ENCODE measurements around a stretch of chr3.

DNA sequence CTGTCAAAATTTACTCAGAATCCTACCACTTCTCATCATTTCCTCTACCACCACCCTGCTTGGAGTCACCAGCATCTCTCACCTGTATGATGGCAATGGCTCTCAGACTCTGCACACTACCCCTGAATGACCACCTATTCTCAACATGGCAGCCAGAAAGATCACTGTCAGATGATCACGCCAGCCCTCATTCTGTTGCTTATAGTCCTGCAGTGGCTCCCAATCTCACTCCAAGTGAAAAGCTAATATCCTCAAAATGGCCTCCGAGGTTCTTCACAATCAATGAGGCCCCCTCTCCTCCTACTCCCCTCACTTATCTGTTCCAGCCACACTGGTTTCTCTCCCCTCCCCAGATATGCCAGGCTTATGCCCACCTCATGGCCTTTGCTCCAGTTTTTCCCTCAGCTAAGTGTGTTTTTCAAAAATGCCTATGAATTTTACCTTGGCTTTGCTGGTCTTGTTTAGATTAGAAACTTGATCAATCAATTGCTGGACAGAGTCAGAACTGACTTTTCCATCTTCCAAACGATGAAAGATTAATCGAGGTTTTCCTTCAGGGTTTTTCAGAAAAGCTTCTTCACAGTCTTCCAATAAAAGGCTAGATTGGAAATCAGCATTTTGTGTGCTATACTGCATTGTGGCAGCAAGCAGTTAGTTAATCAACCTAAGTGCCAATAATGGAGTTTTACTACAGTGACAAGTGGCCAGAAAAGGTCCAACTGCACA, 14.4 kb downstream of the NPHP3 start:
- PRO-cap, 2 experiments, result no peak in any of the 2 experiments

- PRO-cap, 2 experiments, result no peak in any of the 2 experiments
Observed at GRCh38 chr3:133469133-133469474, 69.2 kb downstream of the BFSP2 start.

- PRO-cap, 2 experiments, result no peak in any of the 2 experiments
Observed at GRCh38 chr3:133476681-133477451, 77.0 kb downstream of the BFSP2 start.

- PRO-cap, 2 experiments, result peak in 2 of 2 experiments; most common plus-strand start chr3:133572559 (in 1)
Observed at GRCh38 chr3:133572275-133572950, 1.1 kb upstream of the CDV3 start.

DNA sequence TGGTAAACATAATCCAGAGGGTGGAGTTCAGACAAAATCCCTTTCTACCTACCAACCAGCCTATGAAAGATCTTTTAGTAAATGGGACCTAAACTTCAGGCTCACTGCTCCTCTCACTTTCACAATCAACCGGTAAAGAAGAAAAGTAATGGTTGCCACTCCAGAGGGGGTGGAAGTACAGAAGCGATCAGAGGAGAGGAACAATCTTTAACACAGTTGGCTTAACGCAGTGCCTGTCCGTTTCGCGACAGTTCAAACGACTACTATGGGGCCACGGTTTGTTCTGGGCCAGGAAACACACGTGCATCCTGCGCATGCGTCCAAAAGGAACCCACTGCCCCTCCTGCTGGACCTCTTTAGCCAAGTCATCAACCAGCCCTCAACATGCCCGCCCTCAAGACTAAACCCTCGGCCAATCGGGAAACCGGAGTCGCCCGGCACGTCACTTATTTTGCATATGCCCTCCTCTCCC, 499 bp upstream of the CDV3 start:
- PRO-cap, 2 experiments, result peak in 2 of 2 experiments; most common plus-strand start position 158 of the sequence (in 1); most common minus-strand start position 140 of the sequence (in 2)

DNA sequence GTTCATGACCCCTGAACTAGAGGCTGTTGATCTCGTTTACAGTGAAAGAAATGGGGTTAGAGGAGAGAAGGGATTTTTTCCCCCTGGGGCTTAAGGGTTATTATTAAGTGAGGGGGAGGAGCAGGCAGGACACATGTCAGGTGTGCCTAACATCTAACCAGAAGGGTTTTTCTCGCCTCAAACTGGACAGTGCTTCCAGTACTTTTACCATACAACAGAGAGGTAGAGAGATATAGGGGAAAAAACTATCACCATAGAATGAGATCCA, 14.1 kb upstream of the TOPBP1 start:
- PRO-cap, 2 experiments, result no peak in any of the 2 experiments

DNA sequence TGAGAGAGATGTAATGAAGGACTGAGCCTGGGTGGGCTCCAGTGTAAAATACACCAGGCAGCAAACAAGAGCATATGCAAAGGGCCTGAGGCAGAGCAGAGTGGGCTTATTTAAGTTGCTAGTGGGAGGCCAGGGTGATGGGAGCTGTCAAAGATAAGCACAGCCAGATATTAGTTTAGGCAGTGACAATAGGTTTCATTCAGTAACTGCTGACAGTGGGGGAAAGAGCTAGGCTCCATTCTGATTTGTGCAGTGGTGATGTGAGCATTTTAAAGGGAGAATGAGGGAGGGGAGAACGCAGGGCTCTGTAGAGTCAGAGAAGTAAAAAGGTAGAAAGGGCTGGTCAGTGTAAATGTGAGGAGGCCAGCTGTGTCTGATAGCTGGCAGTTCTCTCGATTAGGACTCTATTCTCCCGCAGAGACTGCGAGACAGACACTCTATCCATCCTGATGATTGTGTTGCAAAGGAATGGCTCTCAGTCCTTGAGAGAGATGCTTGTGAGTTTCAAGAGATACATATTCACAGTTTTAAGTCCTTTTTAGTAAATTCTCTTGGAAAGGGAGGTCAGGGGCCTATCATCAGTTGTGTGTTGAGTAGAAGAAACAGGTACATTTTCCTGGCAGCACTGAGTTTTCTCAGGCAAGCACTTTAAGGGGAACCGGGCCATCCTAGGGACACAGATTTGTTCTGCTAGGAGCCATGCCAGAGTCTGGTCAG, 3.6 kb downstream of the TF start:
- PRO-cap, 2 experiments, result no peak in any of the 2 experiments

GRCh38 chr3:133750308-133750694, 4.1 kb downstream of the TF start:
- PRO-cap, 2 experiments, result no peak in any of the 2 experiments

- PRO-cap, 2 experiments, result no peak in any of the 2 experiments
Observed at GRCh38 chr3:133824298-133824933, 18.8 kb downstream of the SRPRB start.

- PRO-cap, 2 experiments, result no peak in any of the 2 experiments
Observed at GRCh38 chr3:133944644-133945547, 49.2 kb upstream of the RAB6B start.

GRCh38 chr3:133991180-133991426, 38.6 kb downstream of the SLCO2A1 start:
- PRO-cap, 2 experiments, result no peak in any of the 2 experiments

DNA sequence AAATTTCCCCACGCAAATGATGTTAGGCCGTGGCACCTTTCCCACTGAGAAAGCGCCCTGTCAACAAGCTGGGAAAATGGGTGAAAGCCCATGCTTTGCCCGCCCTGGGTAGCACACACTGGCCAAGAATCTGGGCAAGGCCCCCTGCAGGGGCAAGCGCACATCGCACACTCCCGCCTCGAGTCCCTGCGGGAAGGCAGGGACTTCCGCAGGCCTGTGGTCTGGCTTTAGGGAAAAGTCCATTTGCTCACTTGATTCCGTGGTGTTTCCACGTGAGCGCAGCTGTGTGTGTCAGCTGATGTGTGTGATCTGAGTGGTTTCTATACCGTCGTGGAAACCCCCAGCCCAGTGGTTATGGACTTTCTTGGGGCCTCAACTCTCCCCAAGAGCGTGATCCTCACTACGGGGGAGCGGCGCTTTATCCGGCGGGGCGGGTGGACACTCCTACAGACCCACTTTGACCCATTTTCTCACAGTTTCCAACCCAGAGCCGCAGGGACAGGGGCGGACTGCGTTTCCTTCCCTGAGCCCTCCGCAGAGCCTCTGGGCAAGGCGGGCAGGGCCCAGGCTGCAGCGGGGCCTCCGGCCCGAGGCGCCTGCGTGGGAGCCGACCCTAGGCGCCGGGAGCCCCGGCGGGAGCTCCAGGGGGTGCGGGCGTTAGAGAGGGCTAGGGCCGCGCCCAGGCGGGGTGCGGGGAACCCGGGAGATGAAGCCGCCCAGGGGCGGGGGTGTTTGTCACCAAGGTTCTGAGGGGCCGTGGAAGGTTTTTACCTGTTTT, 61.6 kb downstream of the AMOTL2 start:
- PRO-cap, 2 experiments, result no peak in any of the 2 experiments

DNA sequence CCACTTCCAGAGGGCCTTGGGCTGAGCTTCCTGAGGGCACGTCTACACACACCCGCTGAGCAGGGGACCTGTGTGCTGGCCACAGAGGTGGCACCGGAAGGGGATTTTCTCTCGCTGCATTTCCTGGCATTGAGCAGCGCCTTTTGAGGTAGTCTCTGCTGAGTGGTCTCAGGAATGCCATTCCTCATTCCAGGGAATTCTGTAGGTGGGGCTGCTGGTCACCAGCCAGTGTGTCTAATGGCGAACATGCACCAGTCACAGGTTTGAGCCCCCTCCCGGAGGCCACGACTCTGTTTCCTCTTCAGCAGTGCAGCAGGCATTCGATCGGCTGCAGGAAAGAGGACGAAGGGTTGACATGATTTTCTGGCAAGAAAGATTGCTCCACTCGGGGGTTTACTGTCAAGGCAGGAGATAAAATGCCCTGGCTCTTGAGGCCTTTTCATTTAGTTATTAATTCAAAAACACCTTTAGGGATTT, 48.0 kb downstream of the AMOTL2 start:
- PRO-cap, 2 experiments, result no peak in any of the 2 experiments

GRCh38 chr3:134350727-134351357, 23.4 kb downstream of the AMOTL2 start:
- PRO-cap, 2 experiments, result no peak in any of the 2 experiments

DNA sequence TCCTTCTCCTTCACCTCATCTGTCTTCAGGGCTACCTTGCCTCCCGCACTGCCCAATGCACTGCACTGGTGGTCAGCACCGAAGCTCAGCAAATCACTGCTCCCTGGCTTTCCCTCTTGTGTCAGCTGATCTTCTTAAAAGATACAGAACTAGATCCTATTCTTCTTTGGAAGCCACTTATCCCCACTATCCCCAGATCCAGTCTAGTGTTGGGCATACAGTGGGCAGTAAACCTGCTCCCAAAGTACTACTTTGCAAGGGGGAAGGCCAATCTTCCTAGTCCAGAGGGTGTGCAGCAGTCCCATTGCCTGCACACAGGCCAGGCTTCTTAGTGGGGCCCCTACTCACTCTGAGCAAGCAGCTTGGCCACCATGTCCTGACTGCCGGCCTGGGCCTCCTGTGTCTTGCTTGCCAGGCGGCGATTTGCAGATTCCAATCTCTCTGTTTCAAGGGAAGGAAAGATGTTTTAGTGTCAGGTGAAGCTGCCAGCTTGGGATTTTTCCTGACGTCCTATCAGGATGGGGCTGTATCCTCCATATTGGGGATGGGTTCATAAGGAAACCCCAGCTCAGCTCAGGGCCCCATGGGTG, 8.7 kb downstream of the AMOTL2 start:
- PRO-cap, 2 experiments, result no peak in any of the 2 experiments

- PRO-cap, 2 experiments, result no peak in any of the 2 experiments
Observed at GRCh38 chr3:134375814-134376670, 1.8 kb upstream of the AMOTL2 start.

- PRO-cap, 2 experiments, result no peak in any of the 2 experiments
Observed at GRCh38 chr3:134650371-134650730, 471 bp downstream of the KY start.

DNA sequence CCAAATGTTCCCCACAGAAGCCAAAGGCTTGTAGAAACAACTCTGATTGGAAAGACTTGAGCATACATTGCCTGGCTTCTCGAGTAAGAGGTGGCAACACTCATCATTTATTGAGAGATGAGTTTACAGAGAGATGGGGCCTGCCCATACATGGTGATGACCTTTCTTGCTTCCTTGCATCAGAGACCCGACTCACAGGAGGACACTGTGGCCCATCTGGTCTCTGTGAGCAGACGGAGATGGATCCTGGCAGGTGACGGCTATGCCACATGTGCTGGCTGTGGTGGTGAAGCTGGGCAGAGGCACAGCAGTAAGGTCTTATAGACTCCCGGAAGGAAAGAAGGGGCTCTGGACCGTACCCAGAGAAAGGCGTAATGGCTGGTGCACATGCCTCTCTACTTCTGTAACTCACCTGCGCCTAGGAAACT, 44.5 kb upstream of the KY start:
- PRO-cap, 2 experiments, result no peak in any of the 2 experiments

DNA sequence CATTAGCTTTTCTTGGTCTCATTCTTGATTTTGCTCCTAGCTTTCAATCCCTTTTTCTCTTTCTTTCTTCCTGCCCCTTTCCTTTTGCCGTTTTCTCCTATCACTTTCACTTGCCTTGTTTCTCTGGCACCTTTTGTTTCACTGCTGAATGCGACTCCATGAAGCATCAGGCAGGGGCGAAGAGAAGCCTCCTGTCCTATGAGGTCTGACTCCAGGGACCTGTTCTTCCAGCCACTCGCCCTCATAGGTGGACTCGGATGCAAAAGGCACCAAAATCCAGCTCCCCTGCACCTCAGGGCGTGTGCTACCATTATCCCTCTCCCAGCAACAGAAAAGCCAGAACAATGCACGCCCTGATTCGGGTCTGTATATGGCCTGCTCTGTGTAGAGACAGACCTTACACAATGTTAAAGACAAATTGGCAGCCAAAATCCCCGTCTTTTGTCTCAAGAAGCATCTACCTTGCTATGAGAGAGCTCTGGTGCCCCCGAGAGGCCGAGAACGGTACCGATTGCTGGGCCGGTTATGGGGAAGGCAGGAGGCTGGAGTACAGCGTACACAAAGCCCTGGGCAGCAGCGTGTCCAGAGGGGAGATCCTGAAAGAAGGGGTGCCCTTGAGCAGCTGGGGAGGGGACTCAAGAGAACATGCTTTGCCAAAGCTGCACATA, 461.8 kb upstream of the PPP2R3A start:
- PRO-cap, 2 experiments, result no peak in any of the 2 experiments

GRCh38 chr3:136151072-136151597, 45.0 kb downstream of the MSL2 start:
- PRO-cap, 2 experiments, result no peak in any of the 2 experiments